Aortic smooth muscle cell (primary cell): Measurements from ENCODE around the genes PDK2, SGCA and TMEM92.

- RRBS: no CpG with 5 or more reads among the region's 3 CpGs
Measured at GRCh38 chr17:49807119-49807387, 18.6 kb downstream of the KAT7 start.

DNA sequence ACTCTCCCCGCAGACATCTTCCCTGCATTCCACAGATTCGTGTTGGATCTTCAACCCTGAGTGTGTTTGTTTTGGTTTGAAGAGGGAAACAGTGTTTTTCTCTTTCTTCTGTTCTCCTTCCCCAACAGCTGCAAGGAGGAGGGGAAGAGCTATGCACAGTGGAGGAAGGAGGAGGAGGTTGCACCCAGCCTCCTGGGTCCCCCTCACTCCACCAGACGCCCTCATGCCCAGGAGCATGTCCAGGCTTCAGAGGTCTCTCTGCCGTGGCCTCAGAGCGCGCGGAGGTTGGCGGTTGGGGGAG lies 1.3 kb downstream of the ITGA3 start:
- RRBS: no CpG with 5 or more reads among the region's 8 CpGs

GRCh38 chr17:50060798-50061582 lies 5.1 kb downstream of the ITGA3 start:
- RRBS: no CpG with 5 or more reads among the region's 8 CpGs

GRCh38 chr17:50094106-50094612 lies 992 bp upstream of the PDK2 start:
- RRBS: 0% methylated on average over 1 of the region's 17 CpGs

GRCh38 chr17:50094613-50095856 lies at the start of gene PDK2:
Gene PDK2 (plus strand): TSS chr17:50095351.
- RRBS: under 1% methylated on average over 12 of the region's 81 CpGs

GRCh38 chr17:50116971-50117660 lies 12.8 kb downstream of the SAMD14 start:
- RRBS: 4% methylated on average over 11 of the region's 63 CpGs

DNA sequence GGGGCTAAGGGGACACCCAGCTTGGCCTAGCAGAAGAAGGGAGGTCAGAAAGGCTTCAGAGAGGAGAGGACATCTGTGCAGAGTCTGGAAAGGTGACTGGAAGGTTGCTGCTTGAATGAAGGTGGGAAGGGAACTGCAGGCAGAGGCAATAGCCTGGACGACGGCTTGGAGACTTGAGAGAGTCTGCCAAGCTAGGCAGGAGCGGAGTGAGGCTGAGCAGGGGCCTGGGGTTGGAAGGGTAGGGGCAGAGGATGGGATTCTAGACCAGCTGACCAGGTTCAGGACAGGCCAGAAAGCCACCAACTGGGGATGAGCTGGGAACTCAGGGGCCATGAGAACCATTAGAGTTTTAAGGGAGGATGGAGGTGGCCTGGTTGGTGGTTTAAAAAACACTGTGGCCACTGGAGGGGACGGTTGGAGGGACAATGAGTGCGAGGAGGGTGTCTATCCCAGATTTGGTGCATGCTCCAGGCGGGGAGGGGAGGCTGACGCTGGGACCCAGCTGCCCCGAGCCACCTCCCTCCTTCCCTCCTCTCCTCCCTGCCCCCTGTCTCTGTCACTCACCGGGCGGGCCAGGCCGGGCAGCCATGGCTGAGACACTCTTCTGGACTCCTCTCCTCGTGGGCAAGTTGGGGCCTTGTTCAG lies at the start of gene SGCA:
TSS of gene SGCA (plus strand) at position 552 of the 645 bp plus-strand sequence.
- RRBS: no CpG with 5 or more reads among the region's 12 CpGs

DNA sequence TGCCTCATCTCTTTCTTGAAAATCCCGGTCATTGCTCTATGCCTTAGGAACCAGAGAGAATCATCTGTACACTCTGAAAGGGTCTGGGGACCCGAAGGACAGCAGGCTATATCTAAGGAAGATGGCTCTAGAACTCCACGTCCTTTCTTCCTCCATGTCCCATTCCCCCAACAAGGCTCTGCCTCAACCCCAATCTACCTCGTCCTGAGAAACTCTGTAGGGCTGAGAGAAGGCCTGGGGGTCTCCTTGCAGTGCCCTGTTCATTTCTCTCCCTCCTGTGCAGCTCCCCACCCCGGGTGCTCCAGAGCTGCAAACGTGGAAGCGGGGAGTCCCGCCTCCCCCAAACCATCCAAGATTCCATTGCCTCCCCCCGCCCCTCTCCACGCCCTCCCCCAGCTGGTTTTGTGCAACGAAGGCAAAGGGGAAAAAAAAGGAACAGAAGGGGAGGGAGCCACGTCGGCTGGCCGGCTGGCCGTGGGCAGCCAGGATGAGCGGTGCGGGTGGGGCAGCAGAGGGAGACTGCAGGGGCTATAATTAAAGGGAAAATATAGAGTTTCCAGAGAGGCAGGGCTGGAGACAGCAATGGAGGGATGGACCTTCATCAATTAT lies 1.5 kb upstream of the COL1A1 start:
- RRBS: no CpG with 5 or more reads among the region's 17 CpGs

DNA sequence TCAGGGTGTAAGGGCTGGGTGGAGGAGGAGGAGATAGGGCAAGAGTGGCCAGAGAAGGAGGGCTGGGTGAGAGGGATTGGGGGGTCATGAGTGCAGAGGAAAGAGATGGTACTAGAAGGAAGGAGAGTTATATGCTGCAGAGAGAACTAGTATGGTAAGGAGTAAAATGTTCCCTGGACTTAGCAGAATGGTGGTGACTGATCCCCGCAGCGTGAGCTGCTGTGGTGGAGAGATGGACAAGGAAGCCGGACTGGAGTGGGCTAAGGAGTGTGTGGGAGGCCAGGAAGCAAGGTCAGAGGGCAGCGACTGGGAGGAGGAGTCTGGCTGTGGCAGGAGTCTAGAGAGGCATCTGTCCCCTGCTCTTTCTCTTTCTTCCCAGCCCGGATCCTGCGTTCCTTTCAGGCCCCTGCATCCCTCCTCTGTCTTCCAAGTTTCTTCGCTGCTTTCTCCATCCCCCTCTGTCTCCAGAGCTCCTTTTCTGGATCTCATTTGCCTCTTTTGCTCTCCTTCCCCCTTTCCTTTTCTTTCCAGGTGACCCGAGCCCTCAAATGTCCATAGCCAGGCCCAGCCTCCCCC lies 4.0 kb upstream of the COL1A1 start:
- RRBS: no CpG with 5 or more reads among the region's 8 CpGs

- RRBS: no CpG with 5 or more reads among the region's 7 CpGs
Measured at GRCh38 chr17:50222092-50222555, 20.7 kb upstream of the COL1A1 start.

GRCh38 chr17:50254159-50254436 lies 20.2 kb upstream of the TMEM92 start:
- RRBS: no CpG with 5 or more reads among the region's 5 CpGs

- RRBS: no CpG with 5 or more reads among the region's 5 CpGs
Measured at GRCh38 chr17:50257084-50257394, 17.2 kb upstream of the TMEM92 start.

GRCh38 chr17:50274227-50275010 lies at the start of gene TMEM92:
Gene TMEM92 (plus strand): TSS chr17:50274466.
- RRBS: no CpG with 5 or more reads among the region's 22 CpGs

DNA sequence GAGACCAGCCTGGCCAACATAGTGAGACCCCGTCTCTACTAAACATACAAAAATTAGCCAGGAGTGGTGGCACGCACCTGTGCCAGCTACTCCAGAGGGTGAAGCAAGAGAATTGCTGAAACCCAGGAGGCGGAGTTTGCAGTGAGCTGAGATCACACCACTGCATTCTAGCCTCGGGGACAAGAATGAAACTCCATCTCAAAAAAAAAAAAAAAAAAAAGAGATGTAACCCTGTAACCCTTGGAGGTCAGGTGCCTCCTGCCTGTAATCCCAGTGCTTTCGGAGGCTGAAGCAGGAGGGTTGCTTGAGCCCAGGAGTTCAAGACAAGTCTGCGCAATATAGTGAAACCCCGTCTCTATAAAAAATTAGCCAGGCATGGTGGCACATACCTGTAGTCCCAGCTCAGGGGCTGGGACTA lies 13.1 kb downstream of the TMEM92 start:
- RRBS: no CpG with 5 or more reads among the region's 7 CpGs

DNA sequence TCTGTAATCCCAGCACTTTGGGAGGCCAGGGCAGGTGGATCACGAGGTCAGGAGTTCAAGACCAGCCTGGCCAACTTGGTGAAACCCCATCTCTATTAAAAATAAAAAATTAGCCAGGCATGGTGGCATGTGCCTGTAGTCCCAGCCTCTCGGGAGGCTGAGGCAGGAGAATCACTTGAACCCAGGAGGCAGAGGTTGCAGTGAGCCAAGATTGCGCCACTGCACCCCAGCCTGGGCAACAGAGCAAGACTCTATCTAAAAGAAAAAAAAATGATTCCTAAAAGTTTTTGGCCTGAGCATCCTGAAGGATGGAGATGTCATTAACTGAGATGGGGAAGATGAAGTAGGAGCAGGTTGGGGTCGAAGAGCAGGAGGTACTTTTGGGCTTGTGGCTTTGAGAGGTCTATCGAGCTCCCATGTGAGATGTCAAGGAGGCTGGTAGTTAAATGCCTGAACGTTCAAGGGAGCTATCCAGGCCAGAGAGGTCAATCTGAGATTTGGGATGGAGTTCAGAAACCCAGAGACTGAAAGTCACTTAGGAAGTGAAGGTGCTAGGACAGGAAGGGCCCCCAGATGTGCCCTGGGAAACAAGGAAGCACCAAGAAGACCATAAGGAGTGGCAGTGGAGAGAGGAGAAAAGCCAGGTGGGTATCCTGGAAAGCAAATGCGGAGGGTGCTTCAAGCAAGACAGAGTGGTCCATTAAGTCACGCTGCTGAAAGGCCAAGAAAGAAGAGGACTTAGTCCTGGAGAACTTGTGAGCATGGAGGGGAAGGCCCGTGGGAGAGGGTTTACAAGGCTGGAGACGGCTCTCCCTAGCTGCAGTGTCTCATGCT lies 5.7 kb downstream of the XYLT2 start:
- RRBS: no CpG with 5 or more reads among the region's 10 CpGs

- RRBS: no CpG with 5 or more reads among the region's 7 CpGs
Measured at GRCh38 chr17:50421188-50422246, 4.5 kb upstream of the ACSF2 start.

GRCh38 chr17:50447904-50448334 lies 20.8 kb downstream of the CHAD start:
- RRBS: no CpG with 5 or more reads among the region's 5 CpGs

DNA sequence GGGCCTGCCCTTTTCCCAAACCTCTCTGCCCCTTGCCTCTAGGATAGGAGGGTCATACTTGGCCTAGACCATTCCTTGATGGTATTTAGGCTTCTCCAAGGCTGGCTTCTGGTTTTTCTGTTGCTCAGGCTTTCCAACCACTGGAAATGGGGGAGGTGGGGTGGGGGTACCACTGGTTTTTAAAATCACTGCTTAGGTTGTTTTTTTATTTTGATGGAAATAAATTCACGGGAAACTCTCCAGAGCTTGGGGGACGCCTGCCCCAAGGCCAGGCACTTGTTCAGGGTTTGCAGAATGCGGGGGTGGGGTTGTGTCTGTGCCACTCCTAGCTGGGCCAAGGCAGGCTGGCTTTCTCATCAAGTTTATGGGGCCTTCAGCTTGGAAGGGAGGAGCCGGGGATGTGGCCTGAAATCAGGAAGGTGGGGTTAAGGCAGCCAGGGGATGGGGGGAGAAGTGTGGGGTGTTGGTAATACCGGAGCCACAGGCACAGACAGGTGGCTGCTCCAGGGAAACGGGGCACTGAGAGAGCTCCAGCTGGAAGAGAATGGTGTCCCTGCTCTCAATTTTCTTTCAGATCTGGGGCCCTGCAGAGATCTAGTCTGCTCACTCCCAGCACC lies 1.7 kb upstream of the CHAD start:
- RRBS: 72% methylated on average over 2 of the region's 6 CpGs

- RRBS: no CpG with 5 or more reads among the region's 5 CpGs
Measured at GRCh38 chr17:50514893-50515245, 6.6 kb downstream of the MYCBPAP start.

- RRBS: 40% methylated on average over 9 of the region's 16 CpGs
Measured at GRCh38 chr17:50538831-50539407, 6.4 kb downstream of the EPN3 start.